Neural progenitor cell (in vitro differentiated cells): ENCODE results near the genes GYPB and C4orf51.

DNA sequence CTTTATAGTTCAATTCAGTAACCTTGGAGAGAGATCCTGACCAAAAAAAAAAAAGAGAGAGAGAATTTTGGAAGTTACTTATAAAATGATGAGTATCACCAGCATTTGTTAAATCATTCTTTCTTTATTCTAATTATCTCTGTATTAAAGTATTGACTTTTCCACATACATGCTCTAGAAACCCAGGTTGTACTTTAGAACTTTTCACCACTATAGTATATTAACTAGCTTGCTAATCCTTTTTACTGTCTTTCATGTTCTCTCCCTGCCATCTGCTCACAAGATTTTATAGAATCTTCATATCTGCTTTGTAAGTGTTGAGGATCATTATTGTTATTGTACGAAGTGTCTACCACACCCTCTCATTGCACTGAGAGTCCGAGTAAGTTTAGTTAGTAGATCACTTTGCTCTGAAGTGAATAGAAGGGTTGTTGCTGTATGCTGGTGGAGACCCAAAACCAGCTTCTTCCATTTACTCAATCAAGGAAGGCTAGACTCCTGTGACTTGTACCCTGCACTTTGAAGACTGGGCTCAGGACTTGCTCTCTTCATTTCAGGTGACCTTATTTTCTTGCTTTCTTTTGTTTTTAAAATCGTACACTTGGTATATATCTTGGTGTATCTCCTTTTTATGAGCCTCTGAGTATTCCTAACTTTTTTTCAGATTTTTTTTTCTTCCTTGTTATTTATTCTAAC, 17.1 kb downstream of the GAB1 start:
- RAMPAGE, long total RNA: no peak

DNA sequence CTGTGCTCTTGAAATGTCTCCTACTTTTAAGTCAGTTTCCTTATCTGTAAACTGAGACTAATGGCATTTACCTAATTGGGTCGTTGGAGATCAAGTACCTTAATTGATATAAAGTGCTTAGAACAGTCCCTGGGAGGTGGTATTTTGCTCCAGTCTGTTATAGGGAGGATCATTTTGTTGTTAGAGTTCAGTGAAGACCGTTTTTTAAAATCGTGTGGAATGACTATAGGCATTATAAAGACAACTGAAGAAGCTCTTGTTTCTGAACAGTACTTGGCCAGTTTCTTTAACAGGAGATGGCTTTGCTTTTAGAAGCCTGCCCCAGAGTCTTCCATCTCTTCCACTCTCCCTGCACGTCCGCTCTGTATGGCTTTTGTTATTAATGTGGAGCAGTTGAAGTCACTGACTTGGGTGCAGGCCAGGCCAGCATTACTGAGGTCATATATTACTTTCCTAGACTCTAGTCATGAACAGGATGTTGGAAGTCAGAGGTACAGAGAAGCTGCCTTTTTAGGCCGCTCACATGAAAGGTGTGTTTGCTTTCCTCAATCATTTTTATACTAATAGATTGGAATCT, 44.9 kb downstream of the GAB1 start:
- RAMPAGE, long total RNA: no peak

DNA sequence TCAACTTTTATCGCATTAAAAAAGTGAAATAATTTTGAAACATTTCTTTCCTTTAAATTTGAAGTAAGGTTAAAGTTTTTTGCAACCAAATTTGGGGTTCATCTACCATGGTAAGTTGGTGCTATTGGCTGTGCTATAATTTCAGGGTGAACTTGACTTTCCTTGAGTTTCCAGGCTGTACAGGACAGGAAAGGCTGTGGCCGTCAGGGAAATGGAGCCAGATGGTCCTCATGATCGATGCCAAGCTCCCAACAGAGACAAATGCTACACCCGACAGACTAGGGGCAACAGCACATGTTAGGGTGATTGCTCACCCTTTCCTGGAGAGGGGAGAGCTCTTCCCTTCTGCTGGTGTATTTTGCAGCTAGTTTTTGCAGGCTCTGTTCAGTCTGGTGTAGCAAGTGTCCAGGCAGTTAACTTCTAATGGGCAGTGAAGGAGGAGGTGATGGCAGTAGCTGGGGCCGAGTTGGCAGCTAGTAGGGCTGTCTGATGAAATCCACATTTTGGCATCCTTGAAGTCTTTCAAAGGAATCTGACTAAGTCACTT, 47.7 kb downstream of the GAB1 start:
- RAMPAGE, long total RNA: no peak

- RAMPAGE, long total RNA: no peak
Observed at GRCh38 chr4:143411284-143412337, 74.9 kb downstream of the GAB1 start.

GRCh38 chr4:144019176-144019705, at the start of gene GYPB:
Gene GYPB, minus strand, starts transcription at chr4:144019380.
- RAMPAGE, long total RNA: no peak

DNA sequence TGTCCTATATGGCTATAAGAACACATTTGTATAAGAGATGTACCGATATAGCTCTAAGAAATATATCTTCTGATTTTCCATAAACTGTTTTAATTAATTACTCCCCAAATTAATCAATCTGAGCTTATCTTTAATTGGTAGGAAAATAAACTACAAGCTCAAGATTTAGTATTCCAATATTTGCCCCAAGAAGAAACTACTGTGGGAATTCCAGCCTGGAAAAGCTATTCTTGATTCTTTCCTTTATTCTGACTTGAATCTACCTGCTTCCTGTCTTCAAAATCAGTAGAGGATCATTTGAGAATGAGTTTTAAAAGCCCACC, 136.9 kb downstream of the HHIP start:
- RAMPAGE, long total RNA: no peak

DNA sequence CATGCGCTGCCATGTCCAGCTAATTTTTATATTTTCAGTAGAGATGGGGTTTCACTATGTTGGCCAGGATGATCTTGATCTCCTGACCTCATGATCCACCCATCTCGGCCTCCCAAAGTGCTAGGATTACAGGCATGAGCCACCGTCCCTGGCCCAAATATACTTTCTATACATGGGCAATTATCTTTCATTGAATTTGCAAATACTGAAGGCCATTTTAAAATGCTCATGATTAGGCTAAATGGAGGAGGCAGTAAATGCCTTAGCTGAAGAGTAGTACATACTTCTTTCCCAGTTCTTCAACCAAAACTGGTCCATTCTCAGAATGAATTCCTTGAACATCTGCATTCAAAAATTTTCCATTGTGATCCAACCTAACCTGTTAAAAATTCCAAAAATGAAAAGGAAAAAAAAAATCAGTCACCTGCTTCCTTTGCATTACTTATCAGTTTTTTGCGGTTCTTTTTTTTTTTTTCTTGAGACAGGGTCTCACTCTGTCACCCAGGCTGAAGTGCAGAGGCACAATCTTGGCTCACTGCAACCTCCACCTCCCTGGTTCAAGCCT, 28.1 kb downstream of the OTUD4 start:
- RAMPAGE, long total RNA: no peak

DNA sequence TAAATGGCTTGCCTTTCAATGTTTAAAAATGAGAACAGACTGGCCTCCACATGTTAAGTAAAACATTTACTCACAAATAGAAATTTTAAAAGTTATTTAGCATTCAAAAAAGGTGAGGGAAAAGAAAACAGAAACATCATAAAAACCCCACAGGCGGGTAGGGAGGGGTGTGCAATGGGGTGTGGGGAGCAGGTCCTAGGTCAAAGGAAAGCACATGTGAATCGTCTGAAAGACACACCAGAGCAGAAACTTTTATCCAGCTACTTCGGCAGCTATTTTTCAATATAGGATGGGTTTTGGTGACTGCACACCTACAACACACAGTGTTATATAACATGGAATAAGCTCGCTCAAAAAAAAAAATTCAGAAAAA, 1.7 kb downstream of the OTUD4 start:
- RAMPAGE, long total RNA: no peak

GRCh38 chr4:145179089-145180094, 997 bp downstream of the OTUD4 start:
- RAMPAGE, long total RNA: no peak

GRCh38 chr4:145488925-145490214, 7.7 kb downstream of the SMAD1 start:
- RAMPAGE, long total RNA: no peak

- RAMPAGE, long total RNA: no peak
Observed at GRCh38 chr4:145679927-145680803, at the start of gene C4orf51. Gene C4orf51, plus strand, starts transcription at chr4:145680146.

- RAMPAGE, long total RNA: no peak
Observed at GRCh38 chr4:145732750-145733923, 53.2 kb downstream of the C4orf51 start.

GRCh38 chr4:146349765-146350297, 135.5 kb downstream of the REELD1 start:
- RAMPAGE, long total RNA: no peak

DNA sequence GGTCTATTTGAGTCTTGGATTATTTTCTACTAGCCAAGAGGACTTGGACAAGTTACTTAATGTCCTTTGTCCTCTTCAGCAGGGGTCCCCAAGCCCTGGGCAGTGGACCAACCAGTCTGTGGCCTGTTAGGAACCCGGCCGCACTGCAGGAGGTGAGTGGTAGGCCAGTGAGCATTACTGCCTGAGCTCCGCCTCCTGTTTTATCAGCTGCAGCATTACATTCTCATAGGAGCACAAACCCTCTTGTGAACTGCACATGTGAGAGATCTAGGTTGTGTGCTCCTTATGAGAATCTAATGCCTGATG, 151.4 kb downstream of the REELD1 start:
- RAMPAGE, long total RNA: no peak

GRCh38 chr4:146838189-146838771, 107.4 kb downstream of the TTC29 start:
- RAMPAGE, long total RNA: no peak

- RAMPAGE, long total RNA: no peak
Observed at GRCh38 chr4:147158034-147158824, 212.6 kb upstream of the TTC29 start.

GRCh38 chr4:147231885-147232114, 249.1 kb upstream of the EDNRA start:
- RAMPAGE, long total RNA: no peak

DNA sequence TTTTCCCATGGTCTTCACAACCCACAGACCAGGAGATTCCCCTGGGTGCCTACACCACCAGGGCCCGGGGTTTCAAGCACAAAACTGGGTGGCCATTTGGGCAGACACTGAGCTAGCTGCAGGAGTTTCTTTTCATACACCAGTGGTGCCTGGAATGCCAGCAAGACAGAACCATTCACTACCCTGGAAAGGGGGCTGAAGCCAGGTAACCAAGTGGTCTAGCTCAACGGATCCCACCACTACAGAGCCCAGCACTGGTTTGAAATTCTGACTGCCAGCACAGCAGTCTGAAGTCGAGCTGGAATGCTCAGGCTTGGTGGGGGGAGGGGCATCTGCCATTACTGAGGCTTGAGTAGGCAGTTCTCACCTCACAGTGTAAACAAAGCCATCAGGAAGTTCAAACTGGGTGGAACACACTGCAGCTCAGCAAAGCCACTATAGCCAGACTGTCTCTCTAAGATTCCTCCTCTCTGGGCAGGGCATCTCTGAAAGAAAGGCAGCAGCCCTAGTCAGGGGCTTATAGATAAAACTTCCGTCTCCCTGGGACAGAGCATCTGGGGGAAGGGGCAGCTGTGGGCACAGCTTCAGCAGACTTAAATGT, 188.3 kb upstream of the EDNRA start:
- RAMPAGE, long total RNA: no peak

DNA sequence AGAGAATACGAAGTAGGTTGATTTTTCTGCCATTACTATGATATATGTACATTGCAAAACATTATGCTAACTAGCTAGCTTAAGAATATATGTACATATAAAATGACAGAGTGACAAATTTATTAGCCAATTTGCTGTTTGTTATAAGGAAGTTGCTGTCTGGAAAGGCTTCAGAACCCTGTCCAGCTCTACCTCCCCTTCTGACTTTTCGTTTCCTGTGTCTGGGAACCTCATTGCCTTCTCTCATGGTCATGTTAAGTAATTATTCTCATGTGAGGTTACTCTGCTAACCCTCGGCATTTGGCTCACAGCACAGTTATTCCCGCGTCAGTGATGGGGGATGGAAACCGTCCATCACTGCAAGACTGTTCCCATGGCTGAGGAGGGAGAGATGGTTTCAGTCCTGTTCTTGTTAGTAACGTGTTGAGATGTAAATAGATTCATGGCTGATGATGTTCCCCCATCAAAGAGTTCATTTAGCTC, 11.8 kb downstream of the EDNRA start:
- RAMPAGE, long total RNA: no peak

- RAMPAGE, long total RNA: no peak
Observed at GRCh38 chr4:147618157-147618793, 1.1 kb downstream of the TMEM184C start.